BE2C (cell line): ENCODE measurements around the genes OR8B8, HEPACAM and PUS3.

- RRBS = no CpG with 5 or more reads among the region's 8 CpGs
Observed at GRCh38 chr11:123702165-123702501, 39.3 kb downstream of the ZNF202 start.

GRCh38 chr11:123798198-123798397, 8.1 kb downstream of the OR6M1 start:
- RRBS = no CpG with 5 or more reads among the region's 3 CpGs

- RRBS = no CpG with 5 or more reads among the region's 27 CpGs
Observed at GRCh38 chr11:124170057-124170808, 12.9 kb upstream of the OR10D3 start.

DNA sequence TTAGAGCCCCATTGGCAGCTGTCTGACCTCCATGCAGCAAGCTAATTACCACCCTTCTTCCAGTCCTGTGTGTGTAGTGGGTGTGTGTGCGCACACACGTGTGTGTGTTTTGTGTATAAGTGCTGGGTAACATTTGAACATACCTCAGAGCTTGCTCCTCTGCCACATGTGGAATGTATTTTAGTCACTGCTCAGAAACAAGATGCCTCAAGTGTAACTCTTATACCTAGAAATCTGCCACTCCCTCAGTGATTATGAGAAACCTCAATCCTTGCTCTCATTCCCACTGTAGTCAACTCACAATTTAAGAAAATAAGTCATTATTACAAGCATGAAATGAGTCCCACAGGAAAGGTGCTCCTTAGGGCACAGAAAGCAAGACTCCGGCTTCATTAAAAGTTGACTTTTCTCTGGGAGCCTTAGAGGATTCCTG, at the start of gene OR8B8:
OR8B8 (minus strand) TSS at position 264 of the 433 bp plus-strand sequence.
- RRBS = no CpG with 5 or more reads among the region's 3 CpGs

DNA sequence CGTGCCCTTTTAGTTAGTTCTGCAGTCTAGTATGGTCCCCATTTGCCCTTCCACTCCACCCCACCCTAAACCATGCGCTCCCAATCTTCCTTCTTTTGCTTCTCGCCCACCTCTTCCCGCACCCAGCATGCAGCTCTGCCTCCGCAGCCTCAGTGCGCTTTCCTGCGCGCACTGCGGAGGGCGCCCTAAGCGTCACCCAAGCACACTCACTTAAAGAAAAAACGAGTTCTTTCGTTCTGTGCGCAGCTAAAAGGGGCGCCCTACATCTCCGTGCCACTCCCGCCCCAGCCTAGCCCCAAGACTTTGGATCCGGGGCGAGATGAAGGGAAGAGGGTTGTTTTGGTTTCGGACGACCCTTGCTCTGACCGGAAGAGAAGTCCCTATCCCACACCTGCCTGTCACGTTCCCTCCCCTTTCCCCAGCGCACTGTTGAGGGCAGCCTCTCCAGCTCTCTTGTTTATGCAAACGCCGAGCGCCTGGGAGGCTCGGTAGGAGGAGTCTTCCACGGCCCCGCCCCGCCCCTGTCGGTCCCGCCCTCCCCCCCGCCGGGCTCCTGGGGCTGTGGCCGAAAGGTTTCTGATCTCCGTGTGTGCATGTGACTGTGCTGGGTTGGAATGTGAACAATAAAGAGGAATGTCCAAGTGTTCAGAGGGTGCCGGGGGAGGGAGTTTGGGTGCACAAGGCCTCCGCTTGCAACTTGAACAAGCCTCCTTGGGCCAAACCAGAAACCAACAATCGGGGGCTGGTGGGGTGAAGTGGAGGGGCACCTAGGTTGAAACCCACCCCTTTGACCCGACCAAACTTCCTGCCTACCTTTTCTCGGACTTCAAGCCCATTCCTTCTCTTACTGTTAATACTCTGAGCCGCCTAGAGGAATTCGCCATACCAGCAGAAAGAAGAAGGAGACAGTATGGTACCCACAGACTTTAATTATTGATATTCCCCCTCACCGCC, 5.2 kb downstream of the VSIG2 start:
- RRBS = 12% methylated on average over 8 of the region's 45 CpGs

DNA sequence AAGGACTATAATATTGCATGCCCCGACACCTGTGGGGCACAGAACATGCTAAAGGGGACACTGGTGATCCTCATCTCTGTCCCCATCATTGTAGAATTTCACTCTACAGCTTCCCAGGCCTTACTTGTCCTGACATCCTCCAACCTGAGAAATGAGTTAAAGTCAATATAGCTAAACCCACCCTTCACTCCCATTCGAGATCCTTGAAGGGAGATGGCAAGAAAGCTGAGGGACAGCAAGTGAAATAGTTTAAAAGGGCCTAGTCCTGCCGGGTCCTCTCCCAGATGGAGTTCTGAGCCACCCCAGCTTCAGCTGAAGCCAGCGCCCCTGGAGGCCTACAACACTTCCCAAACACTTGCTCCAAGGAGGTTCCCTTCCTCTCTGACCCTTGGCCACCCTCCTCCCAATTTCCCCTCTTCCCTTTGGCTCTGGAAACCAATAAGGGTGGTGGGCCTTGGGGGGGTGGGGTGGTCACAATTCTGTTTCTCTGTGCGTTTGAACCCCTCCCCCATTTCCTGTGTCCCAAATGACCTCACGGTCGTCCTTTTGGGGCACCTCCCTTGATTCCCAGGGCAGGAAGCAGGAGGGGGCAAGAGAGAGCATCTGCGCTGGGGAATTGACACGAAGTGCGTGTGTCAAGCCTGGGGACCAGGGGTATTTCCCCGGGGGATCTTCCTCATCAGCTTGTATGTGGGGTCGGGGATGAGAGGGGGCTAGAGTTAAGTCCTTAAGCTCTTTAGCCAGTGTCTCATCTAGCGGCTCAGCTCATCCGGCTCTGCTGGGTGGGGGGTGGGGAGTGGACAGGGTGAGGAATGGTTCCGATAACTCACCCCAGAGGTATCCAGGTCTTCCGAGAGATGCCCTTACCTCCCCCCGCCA, 851 bp downstream of the ESAM start:
- RRBS = 40% methylated on average over 4 of the region's 17 CpGs

DNA sequence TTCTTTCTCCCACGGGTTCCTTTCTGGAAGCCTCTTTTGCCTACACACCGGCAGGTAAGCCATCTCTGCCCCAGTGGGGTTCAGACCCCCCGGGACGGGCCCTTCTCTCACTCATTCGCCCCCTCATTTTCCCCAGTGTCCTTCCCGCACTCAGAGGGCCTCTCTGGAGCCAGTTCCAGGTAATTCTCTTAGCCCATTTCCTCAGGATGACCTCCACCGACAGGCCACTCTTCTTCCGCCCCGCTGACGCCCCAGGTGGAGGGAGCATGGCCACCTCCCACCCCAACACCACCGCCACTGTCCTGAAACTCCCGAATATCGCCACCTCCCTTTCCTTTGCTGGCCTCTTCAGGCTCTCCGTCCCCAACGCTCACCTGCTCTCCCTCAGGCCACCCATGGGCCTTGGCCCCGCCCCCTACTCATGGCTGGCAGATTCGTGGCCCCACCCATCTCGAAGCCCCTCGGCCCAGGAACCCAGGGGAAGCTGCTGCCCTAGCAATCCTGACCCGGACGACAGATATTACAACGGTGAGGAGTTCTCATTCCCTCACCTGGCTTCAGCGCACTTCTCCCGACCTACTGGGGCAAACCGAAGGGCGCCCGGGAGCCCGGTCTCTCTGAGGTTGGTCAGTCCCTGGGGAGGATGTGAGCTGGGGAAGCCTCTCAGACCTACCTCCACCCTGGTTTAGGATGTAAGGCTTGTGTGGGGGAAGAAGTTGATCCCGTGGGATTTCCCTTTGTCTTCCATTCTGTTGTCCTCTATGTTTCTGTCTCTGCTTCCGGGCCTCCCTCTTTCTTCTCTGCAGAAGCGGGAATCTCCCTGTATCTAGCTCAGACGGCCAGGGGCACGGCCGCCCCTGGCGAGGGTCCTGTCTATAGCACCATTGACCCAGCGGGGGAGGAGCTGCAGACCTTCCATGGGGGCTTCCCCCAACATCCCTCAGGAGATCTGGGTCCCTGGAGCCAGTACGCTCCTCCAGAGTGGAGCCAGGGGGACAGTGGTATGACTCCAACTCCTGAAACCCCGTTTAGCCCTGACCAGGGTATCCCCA, 12.2 kb downstream of the ROBO3 start:
- RRBS = 95% methylated on average over 8 of the region's 38 CpGs

DNA sequence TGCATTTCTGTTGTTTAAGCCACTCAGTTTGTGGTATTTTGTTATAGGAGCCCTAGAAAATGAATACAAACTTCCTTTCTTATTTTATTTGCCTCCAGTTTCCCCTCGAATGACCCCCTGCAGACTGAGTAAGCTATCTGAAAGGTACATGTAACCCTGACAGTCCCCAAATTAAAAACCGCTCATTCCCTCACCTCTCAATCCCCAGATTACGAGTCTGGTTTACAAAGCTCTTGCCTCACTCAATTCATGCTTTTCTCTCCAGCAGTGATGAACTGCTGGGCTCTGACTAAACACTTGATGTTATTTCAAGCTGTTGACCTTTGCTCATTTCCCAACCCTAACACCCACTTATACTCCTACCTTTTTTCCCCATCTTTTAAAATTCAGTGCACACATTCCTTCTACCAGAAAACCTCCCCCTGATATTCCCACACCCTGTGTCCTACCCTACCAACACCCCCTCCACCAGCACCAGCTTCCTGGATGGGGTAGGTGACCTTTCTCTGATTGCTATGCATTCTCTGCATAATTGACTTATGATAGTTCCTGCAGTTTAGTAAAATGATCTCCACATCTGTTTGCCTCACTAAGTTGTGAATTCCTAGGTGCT, 1.1 kb downstream of the HEPACAM start:
- RRBS = no CpG with 5 or more reads among the region's 3 CpGs

DNA sequence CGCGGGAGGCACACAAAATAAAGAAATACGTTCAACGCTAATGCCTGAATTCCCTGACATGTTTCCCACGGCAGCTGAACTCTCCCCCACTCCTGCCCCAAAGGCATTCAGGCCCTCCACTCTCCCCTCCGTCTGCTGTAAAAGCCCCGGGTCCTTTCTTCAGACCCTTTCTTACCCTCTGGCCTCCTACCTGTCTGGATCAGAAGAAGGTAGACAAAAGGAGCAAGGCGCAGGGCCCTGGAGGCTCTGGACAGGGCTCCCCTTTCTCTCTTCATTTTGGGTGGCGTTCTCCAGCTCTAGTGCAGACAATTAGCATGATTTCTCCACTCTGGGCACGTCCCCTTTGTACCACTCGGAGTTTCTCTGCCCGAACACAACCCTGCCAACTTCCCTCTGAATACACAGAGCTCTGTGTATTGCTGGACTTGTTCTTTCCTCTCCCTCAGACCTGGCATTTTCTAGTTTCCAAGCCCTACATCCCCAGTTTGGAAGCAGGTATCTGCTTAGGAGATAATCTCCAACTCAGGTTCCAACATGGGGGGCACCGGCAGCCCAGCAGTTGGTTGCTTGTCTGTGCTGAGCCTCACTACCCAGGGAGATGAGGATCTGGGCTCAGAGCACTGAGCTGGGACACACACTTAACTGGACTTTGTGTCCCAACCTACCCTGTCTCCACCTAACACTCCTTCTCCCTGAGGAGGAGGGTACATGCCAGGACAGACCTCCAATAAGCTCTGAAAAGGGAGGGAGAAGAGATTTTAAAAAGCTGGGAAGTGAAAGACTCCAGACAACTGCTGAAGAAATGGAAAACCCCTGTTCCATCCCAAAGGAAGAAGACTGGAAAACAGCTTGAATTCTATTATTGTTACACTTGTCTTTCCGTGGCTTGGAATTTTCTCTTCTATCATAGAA, at the start of gene HEPACAM:
HEPACAM (minus strand) TSS at position 316 of the 912 bp plus-strand sequence.
- RRBS = no CpG with 5 or more reads among the region's 14 CpGs

- RRBS = no CpG with 5 or more reads among the region's 9 CpGs
Observed at GRCh38 chr11:125102499-125103125, 8.8 kb downstream of the TMEM218 start.

GRCh38 chr11:125166263-125167140, 2.0 kb downstream of the PKNOX2 start:
- RRBS = 70% methylated on average over 9 of the region's 54 CpGs

DNA sequence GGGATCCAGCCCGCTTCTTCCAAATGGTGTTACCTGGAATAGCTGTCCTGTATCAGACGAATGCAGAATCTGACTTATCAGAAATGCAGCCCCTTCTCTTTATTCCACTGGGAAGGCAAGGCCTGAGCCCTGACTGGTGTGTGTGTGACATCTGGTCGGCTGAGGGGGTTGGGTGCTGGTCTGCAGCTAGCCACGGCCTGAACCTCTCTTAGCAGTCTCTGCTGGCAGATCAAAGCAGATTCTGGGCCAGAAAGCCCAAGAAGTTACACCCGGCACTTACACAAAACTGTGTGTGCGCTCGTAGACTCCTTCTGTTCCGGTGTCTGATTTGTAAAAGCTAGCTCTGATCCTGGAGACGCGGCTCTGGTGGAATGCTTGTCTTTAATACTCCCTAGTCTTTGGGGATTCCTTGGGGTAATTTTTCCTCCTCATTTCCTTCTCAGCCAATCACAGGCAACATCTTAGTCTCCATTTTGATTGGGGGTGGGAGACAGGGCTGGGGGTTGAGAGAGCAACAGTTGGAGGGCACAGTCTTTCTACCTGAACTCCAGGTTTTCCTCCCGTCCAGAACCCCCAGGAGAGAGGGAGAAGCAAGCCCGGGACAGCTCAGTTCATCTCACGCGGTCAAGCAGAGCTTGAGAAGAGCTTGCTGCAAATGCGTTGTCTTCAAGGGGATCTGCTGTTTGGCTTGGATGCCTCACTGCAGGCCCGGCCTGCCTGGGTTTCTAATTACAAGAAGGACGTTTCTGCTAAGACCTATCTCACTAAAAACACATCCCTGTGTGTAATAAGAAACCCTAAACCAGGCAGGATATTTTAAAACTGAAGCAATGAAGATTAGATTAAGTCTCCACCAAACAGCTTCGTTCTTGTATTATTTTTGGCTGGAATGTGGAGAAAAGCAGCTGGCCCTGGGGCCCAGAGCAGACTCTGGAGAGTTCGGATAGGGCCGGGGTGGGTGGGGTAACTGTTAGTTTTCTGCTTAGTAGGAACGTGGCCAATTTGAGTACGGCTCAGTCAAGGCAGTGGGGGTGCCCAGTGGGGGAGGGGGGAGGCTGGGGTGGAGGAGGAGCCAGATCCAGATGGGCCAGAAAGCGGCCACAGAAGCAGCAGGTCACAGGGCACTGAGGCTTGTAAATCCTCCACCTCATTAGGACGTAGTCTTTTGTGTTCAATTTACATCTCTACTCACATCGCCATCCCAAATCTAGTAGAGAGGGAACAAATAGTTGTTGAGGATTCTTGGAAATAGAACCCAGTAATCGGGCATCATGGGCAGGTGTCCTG, 5.8 kb downstream of the PKNOX2 start:
- RRBS = 66% methylated on average over 7 of the region's 26 CpGs

GRCh38 chr11:125451355-125451927, 44.6 kb downstream of the FEZ1 start:
- RRBS = no CpG with 5 or more reads among the region's 8 CpGs

DNA sequence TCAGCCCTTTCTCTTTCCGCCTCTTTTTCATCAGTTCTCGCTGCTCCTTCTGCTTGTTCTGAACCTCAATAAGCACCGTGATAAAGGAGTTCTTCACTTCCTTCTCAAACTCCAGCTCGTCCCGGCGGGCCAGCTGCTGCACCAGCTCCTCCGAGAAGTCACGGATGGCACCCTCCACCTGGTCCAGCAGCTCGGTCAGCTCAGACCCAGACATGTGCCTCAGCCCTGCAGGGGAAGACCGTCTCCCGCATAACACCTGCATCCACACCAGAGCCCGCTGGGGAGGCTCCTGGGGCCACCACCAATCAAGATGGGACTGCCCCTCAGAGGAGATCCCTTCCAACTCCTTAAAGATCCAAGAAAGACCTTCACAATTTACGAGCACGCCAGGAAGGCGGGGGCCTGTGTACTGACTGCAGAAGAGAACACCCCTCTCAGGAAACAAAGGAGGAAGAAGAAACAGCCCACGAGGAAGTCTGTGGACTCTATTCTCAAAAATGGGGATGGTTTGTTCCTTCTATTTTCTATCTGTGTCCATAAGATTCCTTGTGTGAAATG, 40.1 kb downstream of the FEZ1 start:
- RRBS = no CpG with 5 or more reads among the region's 16 CpGs

DNA sequence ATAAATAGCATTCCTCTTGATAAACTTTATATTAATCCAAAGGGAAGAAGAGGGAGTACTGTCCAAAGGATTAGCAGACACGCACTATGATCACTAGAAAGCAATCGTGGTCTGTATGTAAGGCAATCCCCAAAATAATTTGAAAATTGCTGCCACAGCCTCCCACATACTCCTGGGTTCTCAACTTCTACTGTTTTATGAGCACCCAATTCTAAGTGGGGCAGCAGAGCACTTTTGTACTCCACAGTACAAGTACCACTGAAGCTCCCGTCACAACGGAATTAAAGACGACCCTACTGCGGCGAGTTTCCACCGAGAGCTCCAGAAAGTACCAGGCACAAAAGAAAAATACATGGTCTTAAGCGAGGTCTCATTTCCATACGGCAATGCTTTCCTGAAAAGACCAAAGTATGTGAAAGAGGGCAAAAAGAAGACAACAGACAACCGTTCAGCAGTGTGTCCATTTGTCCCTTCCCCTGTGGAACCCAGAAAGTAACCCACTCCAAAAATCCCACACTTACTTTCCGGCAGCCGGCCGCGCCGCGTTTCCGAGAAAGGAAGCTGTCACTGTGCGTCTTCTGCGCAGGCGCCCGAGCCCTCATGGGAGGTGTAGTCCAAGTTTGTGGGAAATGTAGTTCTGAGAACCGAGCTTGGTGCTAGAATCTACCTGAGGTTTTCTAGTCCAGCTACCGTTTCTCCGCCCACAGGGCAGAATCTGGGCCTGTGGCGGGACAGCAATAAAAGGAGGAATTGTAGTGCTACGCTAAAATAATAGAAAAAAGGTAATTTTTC, at the start of gene PUS3:
PUS3 (minus strand) TSS at position 558 of the 792 bp plus-strand sequence.
- RRBS = no CpG with 5 or more reads among the region's 27 CpGs

GRCh38 chr11:125957127-125957762, 11.4 kb downstream of the VSIG10L2 start:
- RRBS = no CpG with 5 or more reads among the region's 7 CpGs

DNA sequence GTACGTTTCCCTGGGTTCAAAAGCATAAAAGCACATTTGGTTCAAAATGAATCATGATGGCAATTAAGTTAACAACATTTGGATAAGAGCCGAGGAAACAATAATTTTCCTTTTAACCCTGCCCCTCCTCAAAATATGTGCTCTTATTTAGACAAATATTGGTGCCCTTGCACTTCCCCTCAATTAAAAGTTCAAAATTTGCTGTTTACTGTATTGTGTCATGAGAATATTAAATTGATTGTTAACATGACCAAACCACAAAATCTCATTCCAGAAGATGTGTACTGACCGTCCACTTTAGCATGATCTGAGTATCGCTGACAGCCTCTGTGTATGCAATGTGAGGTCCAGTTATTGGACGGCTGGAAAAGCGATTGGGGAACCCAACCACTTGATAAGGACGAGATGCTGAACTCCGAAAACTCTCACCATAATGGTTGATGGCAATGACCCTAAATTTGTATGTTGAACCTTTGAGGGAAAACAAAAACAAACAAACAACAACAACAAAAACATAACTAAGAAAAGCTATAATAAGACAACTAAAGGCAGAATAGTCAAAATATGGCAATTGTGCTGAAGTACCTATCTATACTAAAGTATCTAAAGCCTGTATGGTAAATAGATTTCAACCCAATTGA, 48.9 kb downstream of the VSIG10L2 start:
- RRBS = no CpG with 5 or more reads among the region's 8 CpGs

GRCh38 chr11:126049201-126049623, 13.5 kb downstream of the CDON start:
- RRBS = no CpG with 5 or more reads among the region's 1 CpG

DNA sequence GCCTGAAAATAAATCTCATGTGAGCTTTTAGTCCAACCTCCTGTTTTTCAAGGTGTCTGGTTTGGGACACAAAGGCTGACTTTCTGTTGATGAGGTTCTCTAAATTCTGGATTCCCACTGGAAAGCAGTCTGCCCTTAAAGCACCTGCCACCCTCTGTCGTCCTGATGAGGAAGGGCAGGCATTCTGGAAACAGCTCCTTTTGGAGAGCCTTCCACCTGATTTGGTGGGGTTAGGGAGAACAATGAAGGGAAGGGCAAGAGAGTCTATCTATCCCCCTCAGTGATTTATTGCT, 1.1 kb downstream of the CDON start:
- RRBS = no CpG with 5 or more reads among the region's 1 CpG

- RRBS = under 1% methylated on average over 8 of the region's 34 CpGs
Observed at GRCh38 chr11:126211884-126212859, 590 bp downstream of the FAM118B start.